ENCODE results near the genes ACCSL and TP53I11.

- PRO-cap, 7 experiments, result no peak in any of the 7 experiments
Measured at GRCh38 chr11:43747486-43747930, 67.0 kb downstream of the HSD17B12 start.

DNA sequence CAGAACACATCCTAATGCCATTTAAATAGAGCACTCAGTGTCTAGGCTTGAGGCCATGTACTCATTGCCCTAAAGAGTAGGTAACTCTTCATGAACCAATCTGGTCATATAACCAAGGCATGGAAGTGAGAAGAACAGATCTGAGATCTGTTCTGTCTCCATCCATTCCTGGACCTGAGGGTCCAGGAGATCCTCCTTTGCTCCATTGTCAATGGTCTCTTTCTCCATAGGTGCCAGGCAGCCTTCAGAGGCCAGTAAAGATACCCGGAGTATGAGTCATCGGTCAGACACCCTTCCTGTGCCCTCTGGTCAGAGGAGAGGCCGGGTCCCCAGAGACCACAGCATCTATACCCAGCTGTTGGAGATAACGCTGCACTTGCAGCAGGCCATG, at the start of gene ACCSL:
TSS of gene ACCSL (plus strand) at position 216 of the 391 bp plus-strand sequence.
- PRO-cap, 7 experiments, result no peak in any of the 7 experiments

- PRO-cap, 7 experiments, result no peak in any of the 7 experiments
Measured at GRCh38 chr11:44305359-44306050, 4.4 kb downstream of the ALX4 start.

- PRO-cap, 7 experiments, result no peak in any of the 7 experiments
Measured at GRCh38 chr11:44564174-44564954, 1.1 kb upstream of the CD82 start.

- PRO-cap, 7 experiments, result no peak in any of the 7 experiments
Measured at GRCh38 chr11:44572711-44573459, 7.4 kb downstream of the CD82 start.

- PRO-cap, 7 experiments, result no peak in any of the 7 experiments
Measured at GRCh38 chr11:44912165-44912534, 38.5 kb downstream of the TP53I11 start.

- PRO-cap, 7 experiments, result no peak in any of the 7 experiments
Measured at GRCh38 chr11:44927262-44927772, 23.4 kb downstream of the TP53I11 start.

GRCh38 chr11:44940251-44940848, 10.3 kb downstream of the TP53I11 start:
- PRO-cap, 7 experiments, result no peak in any of the 7 experiments

- PRO-cap, 7 experiments, result peak in 4 of 7 experiments; most common minus-strand start chr11:44950883 (in 4)
Measured at GRCh38 chr11:44950534-44951293, at the start of gene TP53I11. Gene TP53I11 (minus strand): TSS chr11:44950883.

- PRO-cap, 7 experiments, result no peak in any of the 7 experiments
Measured at GRCh38 chr11:44978440-44979554, 28.1 kb upstream of the TP53I11 start.

- PRO-cap, 7 experiments, result no peak in any of the 7 experiments
Measured at GRCh38 chr11:45024300-45024600, 73.6 kb upstream of the TP53I11 start.

DNA sequence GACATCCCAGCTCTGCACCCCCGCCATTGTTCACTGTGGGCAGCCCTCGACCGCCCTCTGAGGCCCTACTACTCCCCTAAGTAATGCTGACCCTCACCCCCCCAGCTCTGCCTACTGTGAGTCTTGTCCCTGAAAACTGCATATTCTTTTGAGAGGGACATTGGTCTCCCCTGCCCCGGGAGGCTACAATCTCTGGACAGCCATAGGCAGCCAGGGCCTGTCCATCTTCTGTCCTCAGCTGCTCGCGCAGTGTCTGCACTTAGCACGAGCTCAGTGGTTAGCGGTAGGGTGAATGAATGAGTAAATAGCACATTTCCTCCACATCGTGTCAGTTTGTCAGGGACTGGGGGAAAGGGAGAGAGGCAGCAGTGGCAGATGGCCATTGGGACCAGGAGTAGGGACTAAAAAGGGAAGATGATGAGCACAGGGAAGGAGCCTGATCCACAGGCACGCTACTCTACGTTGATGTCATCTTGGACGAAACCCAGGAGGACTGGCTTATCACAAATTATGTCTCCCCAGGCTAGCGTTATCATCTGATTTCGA, 97.7 kb upstream of the PRDM11 start:
- PRO-cap, 7 experiments, result no peak in any of the 7 experiments

DNA sequence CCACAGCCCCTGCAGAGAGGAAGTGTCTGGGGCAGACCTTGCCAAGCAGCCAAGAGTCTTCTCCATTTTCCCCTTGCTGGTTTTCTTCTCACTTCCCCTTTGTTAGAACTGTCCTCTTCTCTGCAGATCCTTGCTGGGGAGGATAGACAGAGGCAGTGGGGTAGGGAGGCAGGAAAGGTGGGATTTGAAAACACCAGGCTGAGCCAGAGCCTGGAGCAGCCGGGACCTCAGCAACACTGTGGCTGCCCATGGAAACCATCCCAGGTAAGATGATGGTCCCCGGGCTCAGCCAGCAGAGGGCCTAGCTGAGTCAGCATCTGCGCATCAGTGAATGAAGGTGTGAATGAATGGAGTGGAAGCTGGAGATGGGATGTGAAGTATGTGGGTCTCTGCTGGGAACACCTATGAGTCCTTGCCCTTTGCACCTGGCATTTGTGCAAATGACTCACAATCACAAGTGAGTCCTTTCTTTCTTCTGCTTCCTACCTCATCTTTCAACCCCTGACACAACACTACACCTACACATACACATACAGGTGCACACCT, 63.0 kb upstream of the PRDM11 start:
- PRO-cap, 7 experiments, result no peak in any of the 7 experiments

- PRO-cap, 7 experiments, result no peak in any of the 7 experiments
Measured at GRCh38 chr11:45226795-45227612, 59.1 kb downstream of the SYT13 start.

DNA sequence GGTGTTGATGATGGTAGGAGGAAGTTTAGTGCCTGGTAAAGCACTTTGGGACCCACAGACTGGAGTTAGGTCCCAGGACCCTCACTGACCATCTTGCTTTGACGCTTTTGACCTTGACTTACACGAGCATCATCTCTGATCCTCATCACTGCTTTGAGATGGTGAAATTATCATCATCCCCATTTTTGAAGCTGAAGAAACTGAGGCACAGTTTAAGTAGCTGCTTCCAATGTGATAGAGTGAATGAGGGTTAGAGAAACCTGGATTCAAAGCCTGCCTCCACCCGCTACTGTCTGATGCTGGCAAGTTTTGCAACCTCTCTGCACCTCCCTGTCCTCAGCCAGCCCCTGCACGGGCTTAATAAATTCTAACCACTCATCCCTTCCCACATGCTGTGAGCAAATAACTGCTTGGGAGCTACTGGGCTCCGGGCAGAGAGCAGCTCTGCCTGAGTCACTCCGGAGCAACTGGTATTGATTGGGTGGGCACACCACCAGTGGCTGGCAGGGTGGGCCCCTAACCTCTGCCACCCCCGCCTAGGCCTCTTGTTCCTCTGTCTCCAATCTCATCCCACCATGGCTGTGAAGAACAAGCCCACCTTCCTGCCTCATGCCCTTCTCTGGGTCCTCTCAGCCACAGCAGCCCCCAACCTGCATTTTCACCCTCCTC, 104.2 kb upstream of the SYT13 start:
- PRO-cap, 7 experiments, result no peak in any of the 7 experiments

- PRO-cap, 7 experiments, result no peak in any of the 7 experiments
Measured at GRCh38 chr11:45658275-45659185, 6.9 kb downstream of the CHST1 start.

DNA sequence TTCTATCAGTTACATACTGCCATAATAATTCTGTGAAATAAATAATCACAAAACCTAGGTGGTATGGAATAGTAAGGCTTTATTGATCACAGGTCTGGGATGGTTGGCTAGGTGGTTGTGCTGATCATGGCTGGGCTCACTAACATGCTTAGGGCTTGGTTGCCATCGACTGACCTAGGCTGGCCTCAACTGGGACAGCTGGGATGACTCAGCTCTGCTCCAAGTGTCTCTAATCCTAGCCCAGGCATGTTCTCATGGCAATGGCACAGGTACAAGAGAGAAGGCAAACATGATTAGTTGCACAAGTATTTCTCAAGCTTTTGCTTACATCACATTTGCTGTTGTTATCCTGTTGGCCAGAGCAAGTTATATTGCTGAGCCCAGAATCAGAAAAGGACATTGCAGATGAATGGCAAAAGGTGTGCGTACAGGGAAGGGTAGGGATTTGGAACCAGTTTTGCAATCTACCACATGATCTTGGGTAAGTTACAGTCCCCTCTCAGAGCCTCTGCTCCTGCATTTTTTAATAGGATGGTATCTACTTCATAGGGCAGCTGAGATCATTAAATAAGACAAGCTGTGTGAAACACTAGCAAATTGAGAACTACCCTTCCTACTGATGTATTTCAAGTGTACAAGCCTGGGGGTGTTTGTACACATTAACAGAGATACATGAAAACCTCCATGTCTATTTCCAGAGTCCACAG, 68.4 kb upstream of the SLC35C1 start:
- PRO-cap, 7 experiments, result no peak in any of the 7 experiments

DNA sequence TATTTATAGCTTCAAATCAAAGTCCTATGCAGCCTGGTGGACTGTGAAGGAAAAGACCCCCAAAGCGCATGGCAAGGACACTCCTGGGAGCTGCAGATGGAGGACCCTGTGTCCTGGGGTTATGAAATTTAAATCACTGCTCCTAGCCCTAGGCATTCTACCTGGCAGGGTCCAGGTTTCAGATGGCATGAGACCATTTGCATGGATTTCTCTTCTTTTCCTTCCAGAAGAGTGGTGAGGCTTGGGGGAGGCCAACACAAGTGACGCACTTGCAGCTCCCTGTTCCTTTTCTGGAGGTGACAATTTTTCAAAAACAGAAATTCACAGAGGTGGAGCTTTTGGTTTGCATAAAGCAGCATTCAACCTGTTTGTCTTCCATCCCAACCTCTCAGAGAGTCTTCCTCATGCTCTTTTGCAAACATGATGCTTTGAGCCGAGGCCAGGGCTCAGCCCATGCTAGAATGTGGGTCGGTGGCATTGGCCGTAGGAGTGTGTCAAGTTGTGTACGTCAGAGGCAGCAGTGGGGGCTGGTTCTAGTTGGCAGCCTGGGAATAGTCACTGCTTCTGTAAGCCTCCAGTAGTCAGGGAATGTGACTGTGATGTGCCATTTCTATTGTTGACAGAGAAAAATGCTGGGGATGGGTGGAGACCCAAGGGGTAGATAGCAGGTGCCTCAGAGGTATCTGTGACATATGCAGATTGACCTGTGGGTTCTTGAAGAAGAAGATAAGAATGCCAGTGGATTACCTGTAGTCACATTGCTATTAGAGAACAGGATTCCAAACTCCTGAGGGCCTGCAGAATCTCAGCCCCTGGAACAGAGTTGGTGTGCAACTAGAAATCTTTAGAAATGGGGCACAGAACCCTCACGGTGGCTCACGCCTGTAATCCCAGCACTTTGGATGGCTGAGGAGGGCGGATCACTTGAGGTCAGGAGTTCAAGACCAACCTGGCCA, 6.5 kb downstream of the CRY2 start:
- PRO-cap, 7 experiments, result no peak in any of the 7 experiments

GRCh38 chr11:45859329-45860475, 12.4 kb downstream of the CRY2 start:
- PRO-cap, 7 experiments, result no peak in any of the 7 experiments

GRCh38 chr11:45882399-45883129, 2.9 kb upstream of the MAPK8IP1 start:
- PRO-cap, 7 experiments, result no peak in any of the 7 experiments